Hair follicular keratinocyte (primary cell): ENCODE data around the genes LDHC and UEVLD.

- RAMPAGE, long total RNA = no peak
These were observed 113.4 kb downstream of the CYP2R1 start for GRCh38 chr11:14778519-14779211.

- RAMPAGE, long total RNA = no peak
These were observed 39.5 kb downstream of the CYP2R1 start for GRCh38 chr11:14852563-14852957.

GRCh38 chr11:15073694-15074428 is 468 bp downstream of the CALCB start:
- RAMPAGE, long total RNA = no peak

DNA sequence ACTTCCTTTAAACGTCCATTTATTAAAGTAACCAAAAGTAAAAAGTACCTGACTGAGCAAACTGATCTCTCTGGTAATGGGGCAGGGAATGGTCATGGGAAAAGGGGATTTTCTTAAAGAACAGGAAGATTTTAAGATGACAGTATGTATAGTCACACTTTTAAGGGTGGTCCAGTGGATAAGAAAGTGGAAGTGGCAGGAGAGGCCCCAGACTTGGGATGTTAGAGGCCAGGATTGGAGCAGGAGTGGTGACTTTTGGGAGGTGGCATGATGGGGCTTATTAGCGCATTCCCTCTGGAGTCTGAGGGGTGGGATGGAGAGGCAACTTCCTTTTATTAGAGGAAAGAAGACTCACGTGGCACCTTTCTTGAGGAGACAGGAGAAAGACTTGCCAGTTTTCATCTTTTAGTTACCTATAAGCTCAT is 261.3 kb downstream of the INSC start:
- RAMPAGE, long total RNA = no peak

DNA sequence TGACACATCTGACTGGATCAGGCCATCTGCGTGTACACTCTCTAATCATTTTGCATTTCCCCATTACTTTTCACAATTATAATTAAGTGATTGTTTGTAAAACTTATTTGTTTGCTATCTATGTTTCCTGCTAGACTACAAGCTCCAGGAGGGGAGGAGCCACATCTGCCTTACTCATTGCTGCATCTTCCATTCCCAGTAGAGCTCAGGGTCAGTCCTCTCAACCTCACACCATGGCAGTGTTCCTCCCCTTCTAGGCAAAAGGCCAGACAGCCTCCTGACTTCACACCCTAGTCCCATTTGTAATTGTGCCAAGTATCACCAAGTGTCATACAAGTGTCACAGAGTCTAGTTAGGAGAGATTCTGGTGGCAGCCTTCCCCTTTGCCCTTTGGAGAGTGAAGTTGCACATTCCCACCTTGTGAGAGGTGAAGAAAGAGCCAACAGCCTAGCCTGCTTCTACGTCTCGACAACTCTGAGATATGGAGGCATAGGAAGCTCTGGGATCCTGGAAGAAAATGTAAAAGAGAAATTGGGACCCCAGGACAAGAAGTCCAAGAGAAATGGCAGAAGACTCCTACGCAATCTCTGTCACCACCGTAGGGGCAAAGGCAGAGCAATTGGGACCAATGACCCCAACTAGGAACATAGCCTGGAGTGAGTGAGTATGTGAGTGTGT is 490.4 kb downstream of the INSC start:
- RAMPAGE, long total RNA = no peak

GRCh38 chr11:15818383-15818963 is 537.9 kb downstream of the SOX6 start:
- RAMPAGE, long total RNA = no peak

GRCh38 chr11:16292939-16293605 is 63.3 kb downstream of the SOX6 start:
- RAMPAGE, long total RNA = no peak

GRCh38 chr11:16669739-16670259 is 68.6 kb upstream of the C11orf58 start:
- RAMPAGE, long total RNA = no peak

GRCh38 chr11:16737906-16738105 is 641 bp upstream of the C11orf58 start:
- RAMPAGE, long total RNA = no peak

- RAMPAGE, long total RNA = no peak
These were observed 12.8 kb downstream of the C11orf58 start for GRCh38 chr11:16751073-16751796.

DNA sequence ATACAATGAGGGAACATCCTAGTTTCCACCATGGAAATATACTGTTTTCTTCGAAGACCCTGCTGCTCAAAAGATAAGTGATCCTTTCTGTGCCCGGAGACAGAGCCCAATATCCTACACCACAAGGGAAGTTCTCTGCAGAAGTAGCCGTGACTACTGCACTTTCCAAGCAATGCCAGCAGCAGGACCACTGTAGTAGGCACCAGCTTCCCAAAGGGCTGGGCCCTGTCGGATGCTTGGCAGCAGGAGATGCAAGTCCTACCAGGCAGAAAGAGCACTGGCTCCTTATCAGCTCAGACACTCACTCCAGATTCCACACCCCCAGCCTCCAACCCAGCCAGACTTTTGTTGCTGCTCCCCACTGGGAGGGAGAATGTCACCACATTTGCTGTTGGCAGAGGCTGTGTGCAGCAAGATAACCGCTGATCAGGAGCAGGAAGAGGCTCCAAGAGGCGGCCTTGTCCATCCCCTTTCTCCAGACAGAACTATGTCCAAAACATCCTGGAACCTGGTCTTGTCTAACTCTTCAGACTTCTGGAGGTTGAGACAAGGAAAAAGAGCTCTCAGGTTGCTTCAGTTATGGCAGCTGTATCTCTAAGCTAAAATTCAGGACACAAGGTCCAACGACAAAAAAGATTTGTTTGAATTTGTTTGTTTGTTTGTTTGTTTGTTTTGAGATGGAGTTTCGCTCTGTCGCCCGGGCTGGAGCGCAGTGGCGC is 118.8 kb downstream of the C11orf58 start:
- RAMPAGE, long total RNA = no peak

GRCh38 chr11:16923429-16924449 is 90.5 kb downstream of the PLEKHA7 start:
- RAMPAGE, long total RNA = no peak

DNA sequence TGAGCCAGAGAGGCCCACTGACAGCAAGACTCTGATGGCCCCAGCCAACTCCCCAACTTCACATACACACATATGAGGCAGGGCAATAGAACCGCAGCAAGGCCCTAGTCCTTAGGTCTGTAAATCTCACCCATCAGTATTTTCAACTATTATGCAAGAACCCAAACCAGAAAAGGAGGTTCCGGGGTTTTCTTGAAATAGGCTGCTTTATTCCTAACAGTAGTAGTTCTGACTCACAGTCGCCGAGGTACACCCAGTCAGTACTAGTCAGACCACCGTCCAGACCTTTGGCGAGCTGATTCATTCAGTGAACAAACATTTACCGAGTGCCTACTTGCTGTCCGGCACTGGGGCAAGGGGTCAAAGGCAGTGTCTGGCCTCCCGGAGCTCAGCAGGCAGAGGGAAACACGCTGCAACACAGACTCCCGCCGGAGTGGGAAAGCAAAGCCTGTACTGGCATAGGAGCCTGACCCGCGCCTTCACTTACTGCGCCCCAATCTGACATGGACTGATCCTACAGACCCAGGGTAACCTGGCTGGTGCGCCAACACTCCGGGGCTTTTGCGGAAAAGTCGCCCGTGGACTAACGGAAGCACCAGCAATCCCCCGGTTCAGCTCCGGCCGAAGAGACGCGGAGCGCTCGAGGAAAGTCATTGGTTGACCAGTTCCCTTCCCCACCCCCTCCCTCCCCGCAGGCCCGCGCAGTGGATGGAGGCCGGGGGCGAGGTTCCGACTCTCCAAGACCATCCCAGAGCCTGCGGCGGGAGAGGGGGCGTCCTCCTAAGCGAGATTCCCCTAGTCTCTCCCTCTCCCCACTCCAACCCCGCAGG is 1.2 kb downstream of the PLEKHA7 start:
- RAMPAGE, long total RNA = no peak

GRCh38 chr11:17014736-17014971 is 440 bp upstream of the PLEKHA7 start:
- RAMPAGE, long total RNA = no peak

- RAMPAGE, long total RNA = no peak
These were observed 2.9 kb downstream of the RPS13 start for GRCh38 chr11:17074563-17074880.

GRCh38 chr11:17736910-17737218 is 2.3 kb downstream of the KCNC1 start:
- RAMPAGE, long total RNA = no peak

- RAMPAGE, long total RNA = no peak
These were observed 91.0 kb downstream of the SERGEF start for GRCh38 chr11:17921680-17922377.

GRCh38 chr11:18412078-18412435 is at the start of gene LDHC:
Gene LDHC, plus strand, starts transcription at chr11:18412318.
- RAMPAGE, long total RNA = no peak

- RAMPAGE, long total RNA = no peak
These were observed 28.2 kb downstream of the LDHAL6A start for GRCh38 chr11:18483797-18484251.

GRCh38 chr11:18588588-18589569 is at the start of gene UEVLD:
Gene UEVLD, minus strand, starts transcription at chr11:18588734.
- RAMPAGE, long total RNA = no peak